ENCODE measurements around the genes PRODH and CDC45.

- PRO-cap: no peak
Measured at GRCh38 chr22:17992126-17992819, 32.1 kb downstream of the MICAL3 start.

- PRO-cap: unidirectional peak, plus-strand start at chr22:18079340
Measured at GRCh38 chr22:18079182-18079434, 1.3 kb downstream of the PEX26 start.

- PRO-cap: bidirectional peak, plus-strand start at chr22:18092098, minus-strand start at chr22:18092025
Measured at GRCh38 chr22:18091416-18092717, 14.1 kb downstream of the PEX26 start.

DNA sequence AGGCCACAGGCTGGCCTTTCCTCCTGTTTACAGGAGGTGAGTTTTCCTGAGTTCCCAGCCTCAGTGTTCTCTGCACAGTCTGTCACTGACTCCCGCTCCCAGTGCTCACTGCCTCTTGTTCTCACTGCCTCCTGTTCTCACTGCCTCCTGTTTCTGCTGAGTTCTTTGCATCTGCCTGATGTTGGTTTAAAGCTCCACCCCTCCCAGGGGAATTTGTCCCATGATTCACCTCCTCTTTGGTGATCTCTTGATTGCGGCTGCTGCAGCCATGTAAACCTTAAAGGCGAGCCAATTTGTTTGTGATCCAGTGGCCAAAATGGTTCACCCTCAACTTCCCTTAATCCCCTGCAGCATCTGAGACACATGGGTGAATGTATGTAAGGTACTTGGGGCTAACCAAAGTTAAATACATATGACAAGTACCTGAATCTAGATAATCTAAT lies 6.0 kb upstream of the TUBA8 start:
- PRO-cap: unidirectional peak, minus-strand start at position 155 of the sequence

GRCh38 chr22:18905449-18905850 lies 670 bp upstream of the DGCR6 start:
- PRO-cap: no peak

DNA sequence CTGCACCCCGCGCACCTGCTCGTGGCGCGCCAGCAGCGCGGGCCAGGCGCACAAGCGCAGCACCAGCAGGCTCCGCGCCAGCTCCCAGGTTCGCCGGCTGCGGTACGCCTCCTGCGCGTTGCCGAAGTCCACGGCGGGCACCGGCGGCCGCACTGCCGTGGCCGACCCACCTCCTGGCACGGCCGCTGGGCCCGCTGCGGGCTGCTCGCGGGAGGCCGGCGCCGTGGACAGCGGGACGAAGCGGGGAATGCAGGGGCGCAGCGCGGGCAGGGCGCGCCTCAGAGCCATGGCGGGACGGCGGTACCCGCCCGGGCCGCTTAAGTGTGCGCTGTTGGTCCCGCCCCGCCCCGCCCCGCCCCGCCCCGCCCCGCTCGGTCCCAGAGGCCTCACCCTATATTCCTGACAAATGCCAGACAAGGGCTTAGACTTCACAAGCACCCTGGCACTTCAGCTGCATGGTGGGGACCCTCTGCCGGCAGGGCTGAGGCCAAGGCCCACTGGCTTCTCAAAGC lies at the start of gene PRODH:
TSS of gene PRODH (minus strand) at position 294 of the 512 bp plus-strand sequence.
- PRO-cap: no peak

DNA sequence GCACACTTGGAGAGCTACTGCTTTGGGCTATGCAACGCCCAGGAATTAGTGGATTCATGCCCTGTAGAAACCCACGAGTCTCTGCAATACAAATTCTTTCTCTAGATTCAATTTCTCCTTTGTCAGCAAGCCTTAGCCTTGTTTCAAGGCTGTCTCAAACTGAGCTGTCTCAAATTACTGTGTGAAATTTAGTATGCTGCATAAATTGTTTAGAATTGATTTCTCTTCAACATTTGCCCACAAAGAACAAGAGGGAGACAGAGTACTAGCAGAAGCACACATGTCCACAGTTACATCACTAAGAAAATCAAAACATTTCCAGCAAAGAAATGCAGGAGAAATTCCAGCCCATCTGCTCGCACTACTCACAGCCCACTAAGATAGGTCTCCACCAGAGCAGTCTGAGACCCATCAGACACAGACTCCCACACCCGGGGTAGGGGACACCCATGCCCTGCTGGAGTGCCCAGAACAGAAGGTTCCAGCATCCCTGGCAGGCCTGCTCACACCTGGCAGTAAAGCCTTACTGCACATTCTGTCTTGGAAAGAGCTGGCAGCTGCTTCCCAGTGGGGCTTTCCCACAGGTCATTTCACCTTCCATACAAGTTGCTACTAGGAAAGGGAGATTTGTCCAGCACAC lies 17.9 kb downstream of the DGCR2 start:
- PRO-cap: no peak

DNA sequence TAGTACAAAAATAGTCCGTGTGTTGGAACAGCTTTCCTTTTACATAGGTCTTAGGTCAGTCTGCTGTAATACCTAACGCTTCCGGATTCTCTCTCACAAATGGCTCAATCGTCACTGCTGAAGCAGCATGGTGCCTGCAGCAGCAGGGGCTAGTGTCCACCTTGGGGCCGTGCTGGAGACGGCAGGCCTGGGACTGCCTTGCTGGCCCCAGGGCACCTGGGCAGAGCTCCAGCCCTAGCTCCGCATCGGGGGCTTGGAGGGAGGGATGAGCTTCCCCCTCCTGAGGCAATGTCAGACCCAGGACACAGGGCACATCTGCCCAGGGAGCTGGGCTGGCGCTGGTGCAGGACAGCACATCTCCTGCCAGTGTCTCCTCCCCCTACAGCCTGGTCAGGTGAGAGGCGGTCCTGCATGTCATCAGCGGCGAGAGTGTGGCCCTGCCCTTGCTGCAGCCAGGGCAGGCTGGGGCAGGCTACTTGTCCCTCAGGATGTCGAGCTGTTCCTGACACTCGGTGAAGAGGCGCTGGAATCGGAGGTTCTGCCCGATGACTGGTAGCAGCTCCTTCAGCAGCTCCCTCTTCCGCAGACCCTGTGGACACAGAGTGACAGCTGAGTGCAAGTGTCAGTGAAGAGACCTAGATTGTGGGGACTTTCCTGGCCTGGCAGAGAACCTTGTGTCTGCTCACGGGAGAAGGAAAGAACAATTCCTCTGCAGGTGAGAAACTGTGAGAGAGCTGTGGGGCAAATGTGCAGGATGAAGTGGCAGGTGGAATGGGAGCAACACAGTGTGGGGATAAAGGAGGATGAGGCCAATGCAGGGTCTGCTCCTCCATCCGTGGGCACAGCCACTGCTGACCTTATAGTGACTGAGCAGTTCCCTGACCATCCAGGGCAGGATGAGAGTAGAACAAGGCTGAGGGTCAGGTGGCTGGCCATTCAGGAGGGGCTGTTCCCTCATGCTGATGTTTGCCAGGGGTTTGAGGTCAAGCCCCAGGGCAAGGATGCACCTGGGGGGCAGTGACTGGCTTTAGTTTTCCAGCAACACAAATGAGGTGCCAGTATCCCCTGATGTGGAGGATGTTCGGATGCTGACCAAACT lies 39.8 kb upstream of the CLTCL1 start:
- PRO-cap: no peak

DNA sequence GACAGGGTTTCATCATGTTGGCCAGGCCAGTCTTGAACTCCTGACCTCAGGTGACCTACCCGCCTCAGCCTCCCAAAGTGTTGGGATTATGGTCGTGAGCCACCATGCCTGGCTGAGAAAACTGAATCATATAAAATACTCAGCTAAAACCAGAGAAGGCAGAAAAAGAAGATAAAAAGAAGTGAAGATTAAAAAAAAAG lies 68.9 kb downstream of the HIRA start:
- PRO-cap: no peak

DNA sequence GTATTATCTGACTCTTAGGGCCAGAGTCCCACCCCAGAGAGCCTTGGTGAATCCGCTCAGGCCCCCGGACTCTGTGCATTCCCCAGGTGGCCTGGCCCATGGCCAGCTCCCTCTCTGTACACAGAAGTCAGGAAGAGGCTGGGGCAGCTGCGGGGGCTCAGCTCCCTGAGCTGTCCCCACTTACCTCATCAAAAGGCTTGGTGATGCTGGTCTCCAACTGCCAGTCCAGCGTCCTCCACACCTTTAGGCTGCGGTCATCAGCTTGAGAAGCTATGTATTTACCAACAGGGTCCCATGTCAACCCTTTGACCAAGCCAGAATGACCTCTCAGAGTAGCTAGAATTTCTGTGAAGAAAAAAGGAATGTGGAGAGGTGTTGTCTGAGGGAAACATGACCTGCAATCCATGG lies 34.9 kb downstream of the HIRA start:
- PRO-cap: no peak

DNA sequence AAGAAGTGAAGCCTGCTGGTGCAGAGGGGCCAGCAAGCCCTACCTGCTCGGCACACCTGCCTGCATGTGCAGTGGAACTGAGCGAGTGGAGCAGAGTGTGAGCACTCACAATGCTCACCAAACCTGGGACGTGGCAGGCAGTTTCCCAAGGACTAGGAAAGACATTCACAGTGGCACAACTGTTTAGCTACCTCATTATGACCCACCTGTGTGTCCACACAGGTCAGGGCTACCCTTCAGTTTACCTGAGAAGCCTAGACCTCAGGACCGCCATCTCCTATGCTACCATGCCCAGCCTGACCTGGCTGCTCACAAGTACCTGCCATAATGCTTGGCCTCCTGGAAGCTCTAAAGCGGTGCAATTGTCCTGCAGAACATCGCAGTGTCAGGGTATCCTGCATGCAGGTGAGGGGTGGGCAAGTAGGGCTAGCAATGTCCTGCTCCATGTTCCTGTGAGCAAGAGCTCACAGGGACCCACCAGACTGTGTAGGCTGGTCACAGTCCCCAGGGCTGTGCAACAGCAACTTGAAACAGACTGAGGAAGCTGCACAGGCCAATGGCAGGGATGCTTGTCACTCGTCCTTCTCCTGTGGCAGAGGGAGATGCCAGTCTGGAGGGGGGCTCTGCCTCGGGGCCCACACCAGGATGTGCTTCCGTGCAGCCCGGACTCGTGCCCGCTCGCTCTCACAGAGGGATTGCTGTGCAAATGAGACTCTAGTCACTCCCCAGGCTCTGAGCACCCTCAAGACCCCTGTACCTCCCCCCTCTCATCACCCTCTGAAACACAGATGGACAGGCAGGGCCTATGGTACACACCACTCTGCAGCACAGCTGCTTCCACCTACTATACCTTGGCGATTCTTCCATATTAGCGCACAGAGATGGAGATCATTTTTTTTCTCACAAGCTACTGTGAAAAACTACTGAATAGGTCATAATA lies 3.5 kb downstream of the C22orf39 start:
- PRO-cap: no peak

DNA sequence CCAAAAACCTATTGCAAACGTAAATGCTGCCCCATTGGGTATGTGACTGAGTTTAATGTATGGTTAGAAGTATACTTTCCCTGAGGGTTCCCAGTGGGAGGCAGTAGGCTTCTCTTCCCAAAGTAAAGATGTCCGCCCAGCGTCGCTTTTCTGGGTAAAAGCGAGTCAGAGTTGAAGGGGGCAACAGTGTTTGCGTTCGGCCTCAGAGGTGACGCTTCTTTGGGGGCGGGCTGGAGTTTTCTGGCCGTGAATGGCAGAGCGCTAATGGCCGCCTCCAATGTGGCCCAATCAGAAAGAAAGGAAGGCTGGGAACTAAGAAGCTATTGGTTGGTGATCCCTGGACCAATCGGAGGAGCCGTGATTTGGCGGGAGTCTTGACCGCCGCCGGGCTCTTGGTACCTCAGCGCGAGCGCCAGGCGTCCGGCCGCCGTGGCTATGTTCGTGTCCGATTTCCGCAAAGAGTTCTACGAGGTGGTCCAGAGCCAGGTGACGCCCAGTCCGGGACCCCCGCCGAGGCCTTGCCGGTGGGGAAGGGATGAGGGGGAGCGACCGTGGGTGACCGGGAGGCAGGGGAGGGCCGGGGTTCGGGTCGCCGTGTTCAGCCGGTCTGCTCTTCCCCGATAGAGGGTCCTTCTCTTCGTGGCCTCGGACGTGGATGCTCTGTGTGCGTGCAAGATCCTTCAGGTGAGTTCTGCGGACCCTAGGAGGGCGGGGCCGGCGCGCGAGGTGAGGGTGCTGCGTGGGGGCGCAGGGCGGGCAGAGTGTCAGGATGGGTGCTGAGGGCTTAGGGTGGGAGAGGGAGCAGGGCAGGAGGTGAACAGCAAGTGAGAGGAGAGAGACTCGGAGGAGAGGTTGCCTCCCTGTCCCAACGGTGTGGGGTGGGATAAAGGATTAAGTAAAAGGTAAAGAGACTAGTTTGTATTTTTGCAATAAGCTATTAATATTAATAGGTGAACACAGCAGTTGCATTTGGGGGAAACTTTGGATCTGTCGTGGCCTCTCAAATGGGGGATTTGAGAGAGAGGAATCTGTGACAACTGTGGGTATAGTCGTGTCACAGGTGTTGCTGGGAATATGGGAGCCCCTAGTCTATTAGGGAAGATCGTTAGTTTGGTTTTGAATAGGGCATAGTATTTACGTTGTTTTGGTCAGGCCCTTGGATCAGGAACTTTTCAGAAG lies at the start of gene CDC45:
TSS of gene CDC45 (plus strand) at position 387 of the 1,179 bp plus-strand sequence.
- PRO-cap: unidirectional peak, plus-strand start at position 360 of the sequence

GRCh38 chr22:19483404-19484102 lies 3.8 kb downstream of the CDC45 start:
- PRO-cap: no peak

DNA sequence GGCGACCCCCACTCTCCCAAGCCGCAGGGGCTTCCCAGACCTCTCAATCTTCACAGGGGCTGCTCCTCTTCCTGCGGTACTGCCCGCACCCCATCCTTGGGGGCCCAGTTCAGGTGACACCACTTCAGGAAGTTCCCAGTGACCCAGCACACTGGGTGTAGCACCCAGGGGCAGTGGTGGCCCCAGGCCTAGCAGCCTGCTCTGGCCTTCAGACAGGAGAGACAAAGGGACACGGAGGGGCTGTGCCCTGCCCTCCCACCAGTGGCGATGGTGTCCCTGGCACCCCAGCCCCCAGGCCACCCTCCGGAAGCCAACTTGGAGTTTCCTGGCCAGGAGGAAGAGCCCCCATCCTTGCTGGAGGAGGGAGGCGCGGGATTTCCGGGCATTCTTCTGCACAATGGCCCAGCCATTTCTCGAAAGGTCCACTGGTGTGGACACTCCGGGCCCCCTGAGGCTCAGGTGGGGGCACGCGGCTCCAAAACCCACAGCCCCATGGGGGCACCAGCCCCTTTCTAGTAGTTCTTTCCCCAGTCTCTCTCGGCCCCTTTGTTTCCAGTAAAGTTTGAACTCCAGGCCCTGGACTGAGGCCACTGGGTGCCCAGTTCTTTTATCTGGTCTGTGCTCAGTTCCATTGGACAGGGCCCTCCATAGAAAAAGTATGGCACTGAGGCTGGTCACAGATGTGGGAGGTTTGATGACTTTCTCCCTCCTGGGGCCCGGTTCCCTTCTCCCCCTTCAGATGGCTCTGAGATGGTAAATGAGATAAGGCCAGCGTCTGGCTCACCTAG lies 1.1 kb upstream of the CLDN5 start:
- PRO-cap: no peak

DNA sequence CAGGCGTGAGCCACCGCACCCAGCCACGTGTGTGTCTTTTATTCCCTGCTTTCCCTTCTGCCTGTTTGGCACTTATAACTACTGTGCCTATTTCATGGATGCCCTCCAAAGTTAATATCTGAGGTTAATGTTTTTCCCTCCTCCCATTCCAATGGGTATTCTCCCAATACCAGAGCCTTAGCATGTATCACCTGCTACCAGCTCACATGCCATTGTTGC lies 19.5 kb upstream of the CLDN5 start:
- PRO-cap: no peak

GRCh38 chr22:19571833-19572183 lies 47.6 kb upstream of the CLDN5 start:
- PRO-cap: no peak

- PRO-cap: no peak
Measured at GRCh38 chr22:19621279-19621854, 92.9 kb upstream of the SEPTIN5 start.

GRCh38 chr22:19622187-19622637 lies 92.1 kb upstream of the SEPTIN5 start:
- PRO-cap: no peak

DNA sequence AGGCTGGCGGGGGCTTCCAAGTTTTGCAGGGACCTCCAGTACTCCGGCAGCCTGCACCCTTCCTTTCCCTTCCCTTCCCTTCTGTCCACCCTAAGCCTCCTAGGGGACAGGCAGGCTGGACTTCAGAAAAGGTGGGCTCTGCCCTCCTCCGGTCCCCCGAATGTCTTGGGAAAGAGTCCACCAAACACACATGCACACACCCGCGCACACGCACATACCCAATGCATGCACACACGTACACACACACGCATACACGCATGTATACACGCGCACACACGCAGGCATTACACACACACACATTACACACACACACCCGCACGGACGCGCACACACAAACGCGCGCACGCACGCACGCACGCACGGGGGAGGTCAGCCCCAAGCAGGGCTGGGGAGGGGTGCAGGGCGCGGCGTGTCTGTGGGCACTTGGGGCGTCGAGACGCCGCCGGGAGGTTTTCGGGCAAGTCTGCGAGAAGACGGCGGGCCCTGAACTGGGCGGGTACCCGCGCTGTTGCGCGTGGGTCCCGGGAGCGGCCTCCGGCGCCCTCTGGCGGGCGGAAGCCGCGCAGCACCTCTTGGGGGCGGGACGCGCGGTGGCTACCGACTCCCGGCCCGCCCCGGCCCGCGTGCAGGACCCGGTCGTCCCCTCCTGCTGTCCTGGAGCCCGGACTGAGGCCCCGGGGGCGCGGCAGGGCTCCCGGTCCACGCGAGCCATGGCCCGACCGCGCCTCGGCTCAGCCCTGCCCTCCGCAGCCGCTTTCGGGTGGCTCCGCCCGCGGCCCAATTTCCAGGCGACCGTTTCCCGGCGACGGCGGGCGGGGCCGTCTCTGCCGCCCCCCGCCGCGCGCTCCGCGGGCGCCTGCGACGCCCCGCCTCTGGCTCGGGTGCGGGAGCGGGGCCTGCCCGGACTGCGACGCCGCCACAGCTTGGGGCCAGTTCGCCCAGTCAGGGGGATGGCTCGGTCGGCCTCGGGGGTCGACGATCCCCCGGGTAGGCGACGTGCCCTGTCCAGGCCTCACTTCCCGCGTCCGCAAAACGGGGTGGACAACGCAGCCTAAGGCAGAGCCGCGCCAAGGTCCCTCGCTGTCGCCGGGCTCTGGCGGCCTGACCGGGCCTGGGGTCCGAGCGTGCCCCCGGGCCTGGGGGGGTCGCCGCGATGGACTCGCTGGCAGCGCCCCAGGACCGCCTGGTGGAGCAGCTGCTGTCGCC lies 3.7 kb downstream of the SEPTIN5 start:
- PRO-cap: no peak

GRCh38 chr22:19718905-19719428 lies 4.4 kb upstream of the GP1BB start:
- PRO-cap: no peak